Mesenchymal stem cell of Wharton's jelly (primary cell): ENCODE data around the gene FBXL3.

DNA sequence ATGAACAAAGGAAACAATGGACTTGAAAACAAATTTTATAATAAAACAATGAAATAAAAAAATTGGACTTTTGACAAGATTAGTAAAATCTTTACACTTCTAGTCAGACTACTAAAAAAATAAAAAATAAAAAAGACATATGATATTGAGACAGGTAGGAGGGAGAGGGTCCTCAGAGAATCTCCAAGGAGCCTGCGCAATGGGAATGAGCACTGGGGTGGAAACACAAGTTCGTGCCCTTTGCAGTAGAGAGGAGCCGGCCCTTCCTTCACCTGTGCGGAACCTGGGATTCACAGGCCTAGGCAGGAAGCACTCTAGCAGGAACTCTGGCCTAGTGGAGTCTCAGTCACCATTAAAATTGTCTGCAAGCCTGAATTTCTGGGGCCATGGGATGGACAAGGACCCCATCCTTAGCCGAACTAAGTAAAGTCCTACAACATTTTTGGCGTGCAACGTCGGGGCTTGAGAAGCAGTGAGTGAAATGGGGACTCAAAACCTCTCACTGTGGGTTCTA lies 1026.6 kb upstream of the PCDH9 start:
- CAGE, long polyA plus RNA = no peak

- CAGE, long polyA plus RNA = no peak
Measured at GRCh38 chr13:69221481-69222058, 886.7 kb downstream of the KLHL1 start.

GRCh38 chr13:71765106-71765589 lies 101.9 kb downstream of the DACH1 start:
- CAGE, long polyA plus RNA = no peak

GRCh38 chr13:71865742-71866855 lies 905 bp downstream of the DACH1 start:
- CAGE, long polyA plus RNA = no peak

- CAGE, long polyA plus RNA = no peak
Measured at GRCh38 chr13:73044902-73045612, 13.7 kb upstream of the KLF5 start.

- CAGE, long polyA plus RNA = no peak
Measured at GRCh38 chr13:73057411-73057936, 1.3 kb upstream of the KLF5 start.

DNA sequence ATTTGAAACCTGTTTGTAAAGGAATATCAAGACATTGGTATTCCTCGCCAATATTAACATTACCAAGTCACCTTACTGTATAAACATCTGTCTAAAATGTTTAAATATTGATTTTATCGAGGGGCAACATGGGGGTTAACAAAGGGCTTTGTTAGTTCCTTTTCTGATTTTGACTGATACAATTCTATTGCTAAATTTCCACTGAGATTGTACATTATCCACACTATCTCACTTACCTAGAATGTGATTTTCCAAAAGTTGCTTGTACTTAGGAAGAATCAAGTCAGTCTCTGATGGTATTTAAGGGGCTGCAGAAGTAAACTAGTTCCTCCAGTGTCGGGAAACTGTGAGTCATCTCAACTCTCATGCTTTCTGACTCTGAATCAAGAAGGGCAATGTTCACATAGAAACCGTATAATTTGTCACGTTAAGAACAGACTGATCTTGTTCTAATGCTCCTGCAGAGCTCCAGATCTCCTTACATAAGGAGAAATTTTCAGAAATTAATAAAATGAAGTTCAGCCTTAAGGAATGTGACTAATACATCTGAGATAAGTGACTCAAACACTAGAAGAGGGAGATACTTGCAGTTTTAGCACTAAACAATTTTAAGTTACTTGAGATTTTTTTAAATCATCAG lies 369.3 kb downstream of the KLF5 start:
- CAGE, long polyA plus RNA = no peak

GRCh38 chr13:74129895-74130367 lies 1071.1 kb downstream of the KLF5 start:
- CAGE, long polyA plus RNA = no peak

- CAGE, long polyA plus RNA = no peak
Measured at GRCh38 chr13:74575647-74576243, 906.2 kb downstream of the TBC1D4 start.

DNA sequence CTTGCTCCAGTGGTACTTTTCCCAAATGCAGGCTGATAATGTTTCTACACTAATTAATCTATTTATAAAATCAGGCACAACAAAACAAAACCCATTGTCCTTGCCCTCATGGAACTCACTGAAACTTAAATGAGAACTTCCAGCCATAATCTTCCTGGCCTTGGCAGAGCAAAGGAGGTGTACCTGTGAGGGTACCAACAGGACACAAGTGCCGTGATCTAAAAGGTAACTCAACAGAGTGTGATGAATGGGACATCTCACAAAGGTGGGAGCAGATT lies 348.9 kb downstream of the TBC1D4 start:
- CAGE, long polyA plus RNA = no peak

GRCh38 chr13:75789463-75789929 lies 153.4 kb downstream of the LMO7 start:
- CAGE, long polyA plus RNA = no peak

- CAGE, long polyA plus RNA = no peak
Measured at GRCh38 chr13:76874330-76874866, 11.8 kb downstream of the KCTD12 start.

DNA sequence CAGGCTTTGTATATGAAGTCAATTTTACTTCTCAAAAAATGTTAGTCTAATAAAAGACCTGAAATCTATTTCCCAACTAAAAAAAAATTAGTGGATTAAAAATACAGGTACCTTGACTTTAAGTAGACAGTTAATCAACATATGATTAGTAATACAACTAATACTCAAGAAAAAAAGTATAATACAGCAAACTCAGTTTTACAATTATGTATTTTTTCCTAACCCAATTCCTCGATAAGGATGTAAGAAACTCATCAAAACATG lies 3.5 kb downstream of the KCTD12 start:
- CAGE, long polyA plus RNA = no peak

DNA sequence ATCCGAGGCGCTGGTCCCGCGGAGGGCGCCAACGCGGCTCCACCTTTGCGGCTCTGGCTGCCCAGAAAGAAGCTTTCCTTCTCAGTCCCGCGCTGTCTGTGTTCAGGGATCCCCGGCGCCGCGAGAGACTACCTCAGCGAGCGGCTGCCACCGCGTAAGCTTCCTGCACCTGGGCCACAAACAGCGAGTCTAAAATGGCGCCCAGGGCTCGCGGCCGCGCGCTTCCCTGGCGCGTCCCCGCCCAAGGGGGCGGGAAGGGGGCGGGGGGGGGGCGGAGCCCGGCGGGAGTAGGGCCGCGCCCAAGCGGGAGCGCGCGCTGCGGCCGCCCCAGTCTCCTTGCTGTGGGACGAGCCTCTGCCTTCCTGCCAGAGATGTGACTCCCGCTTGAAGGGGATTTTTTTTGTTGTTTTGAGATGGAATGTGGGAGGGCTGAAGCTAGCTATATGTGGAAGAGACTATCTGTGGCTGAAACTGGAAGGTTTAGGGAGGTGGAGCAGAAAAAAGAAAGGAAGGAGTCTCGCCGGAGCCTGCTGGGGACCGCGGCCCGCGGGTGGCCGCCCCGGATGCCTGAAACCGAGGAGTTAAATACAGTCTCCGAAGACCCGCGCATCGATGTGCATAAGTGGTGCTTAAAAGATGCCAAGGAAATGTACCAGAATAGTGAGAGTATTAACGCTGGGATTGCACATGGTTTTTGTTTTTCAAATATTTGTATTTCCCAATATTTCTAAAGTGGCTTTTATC lies at the start of gene FBXL3:
Gene FBXL3, minus strand, starts transcription at position 191 of the 744 bp plus-strand sequence.
- CAGE, long polyA plus RNA = no peak

DNA sequence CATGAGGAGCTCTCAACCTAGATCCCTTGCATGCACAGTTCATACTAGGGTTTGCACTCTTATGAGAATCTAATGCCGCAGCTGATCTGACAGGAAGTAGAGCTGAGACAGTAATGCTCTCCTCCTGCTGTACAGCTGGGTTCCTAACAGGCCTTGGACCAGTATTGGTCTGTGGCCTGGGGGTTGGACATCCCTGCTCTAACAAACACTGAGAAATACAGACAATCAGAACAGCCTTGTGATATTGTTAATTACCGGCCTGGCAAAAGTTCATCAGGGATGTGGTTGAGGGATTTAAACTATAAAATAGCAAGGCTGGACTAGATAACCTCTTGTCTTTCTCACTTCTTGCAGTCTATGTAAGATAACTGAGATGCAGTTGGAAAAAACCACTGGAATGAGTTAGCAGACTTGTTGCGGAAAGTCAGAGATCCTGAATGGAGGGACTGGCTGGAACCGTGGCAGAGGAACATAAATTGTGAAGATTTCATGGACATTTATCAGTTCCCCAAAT lies 82.4 kb upstream of the FBXL3 start:
- CAGE, long polyA plus RNA = no peak

DNA sequence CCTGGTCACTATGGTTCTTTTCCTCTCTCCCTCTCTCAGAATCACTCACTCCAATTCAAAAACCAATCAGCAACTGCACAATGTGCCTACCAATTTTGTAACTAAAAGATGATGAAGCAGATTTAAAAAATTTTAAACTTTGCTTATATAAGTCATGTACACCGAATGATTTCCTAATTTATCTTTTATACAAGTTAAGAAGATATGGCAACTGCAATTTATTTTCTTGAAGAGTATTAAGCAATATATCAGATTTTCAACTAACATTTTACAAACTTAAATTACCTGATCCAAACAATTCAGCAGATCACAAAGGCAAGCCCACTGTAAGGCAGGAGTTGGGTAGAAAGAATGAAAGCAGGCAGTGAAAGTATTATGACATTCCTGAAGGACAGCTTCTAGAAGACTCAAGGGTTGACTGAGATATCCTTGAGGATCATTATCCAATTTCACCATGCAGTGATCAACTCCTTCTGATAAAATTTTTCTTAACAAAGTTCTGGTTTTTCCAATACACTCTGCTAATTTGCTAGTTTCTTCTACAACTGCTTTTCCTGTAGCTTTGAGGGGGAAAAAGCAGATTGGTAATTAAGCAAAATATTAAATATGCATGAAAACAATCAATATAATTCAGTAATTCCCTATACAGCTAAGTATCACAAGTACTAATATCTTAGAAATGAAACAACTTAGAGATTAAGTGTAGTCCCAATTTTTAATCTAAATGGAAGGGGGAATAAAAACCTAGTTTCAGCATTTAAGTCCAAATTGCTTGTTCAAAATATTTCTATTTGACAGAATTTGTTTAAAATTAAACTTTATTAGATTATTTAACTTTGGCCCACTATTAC lies 141.9 kb downstream of the MYCBP2 start:
- CAGE, long polyA plus RNA = no peak

DNA sequence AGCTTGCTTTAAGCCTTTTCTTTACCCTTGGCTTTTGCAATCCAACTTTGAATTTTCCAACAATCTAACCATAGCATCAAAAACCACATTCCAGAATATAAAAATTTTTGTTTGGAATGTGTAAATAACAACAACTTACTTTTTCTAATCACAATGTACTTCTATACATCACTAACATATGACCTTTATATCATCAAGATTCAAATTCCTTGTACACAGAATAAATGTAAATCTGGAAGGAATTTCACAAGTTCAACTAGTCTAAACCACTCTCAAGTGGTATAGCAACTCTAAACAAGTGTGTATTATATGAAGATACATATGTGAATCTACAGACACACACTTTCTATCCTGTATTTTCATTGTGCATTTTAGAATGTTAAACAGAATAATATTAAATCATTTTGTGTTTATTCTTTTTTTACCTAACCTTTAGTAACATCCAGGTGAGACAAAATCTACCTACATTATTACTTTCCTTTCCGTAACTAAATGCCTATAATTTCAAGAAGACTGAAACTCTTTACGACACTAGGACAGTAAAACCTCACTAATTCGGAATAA lies 100.5 kb downstream of the MYCBP2 start:
- CAGE, long polyA plus RNA = no peak

GRCh38 chr13:77300178-77300623 lies 26.7 kb downstream of the MYCBP2 start:
- CAGE, long polyA plus RNA = no peak

DNA sequence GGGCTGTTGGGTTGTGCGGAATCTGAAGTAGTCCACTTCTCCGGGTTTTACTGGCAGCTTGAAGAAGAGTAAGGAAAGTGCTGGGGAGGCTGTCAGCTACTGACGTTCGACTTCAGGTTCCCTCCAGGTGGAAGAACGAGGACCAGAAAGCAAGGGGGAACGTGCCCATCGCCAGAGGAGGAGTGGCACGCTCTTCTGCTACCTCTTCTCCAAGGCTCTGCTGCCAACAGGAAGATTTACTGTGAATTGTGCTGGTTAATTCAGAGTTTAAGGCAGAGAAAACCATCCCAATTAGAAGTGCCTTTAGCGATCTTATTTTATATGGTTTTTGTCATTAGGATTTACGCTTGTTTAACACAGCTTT lies 295 bp upstream of the MYCBP2 start:
- CAGE, long polyA plus RNA = no peak

- CAGE, long polyA plus RNA = no peak
Measured at GRCh38 chr13:77860652-77861189, 57.9 kb downstream of the EDNRB start.